Non-pigmented ciliary epithelial cell (primary cell): ENCODE data around the genes MRNIP and FLT4.

GRCh38 chr5:179775786-179776343 lies 17.9 kb upstream of the LTC4S start:
- RRBS: no CpG with 5 or more reads among the region's 8 CpGs

DNA sequence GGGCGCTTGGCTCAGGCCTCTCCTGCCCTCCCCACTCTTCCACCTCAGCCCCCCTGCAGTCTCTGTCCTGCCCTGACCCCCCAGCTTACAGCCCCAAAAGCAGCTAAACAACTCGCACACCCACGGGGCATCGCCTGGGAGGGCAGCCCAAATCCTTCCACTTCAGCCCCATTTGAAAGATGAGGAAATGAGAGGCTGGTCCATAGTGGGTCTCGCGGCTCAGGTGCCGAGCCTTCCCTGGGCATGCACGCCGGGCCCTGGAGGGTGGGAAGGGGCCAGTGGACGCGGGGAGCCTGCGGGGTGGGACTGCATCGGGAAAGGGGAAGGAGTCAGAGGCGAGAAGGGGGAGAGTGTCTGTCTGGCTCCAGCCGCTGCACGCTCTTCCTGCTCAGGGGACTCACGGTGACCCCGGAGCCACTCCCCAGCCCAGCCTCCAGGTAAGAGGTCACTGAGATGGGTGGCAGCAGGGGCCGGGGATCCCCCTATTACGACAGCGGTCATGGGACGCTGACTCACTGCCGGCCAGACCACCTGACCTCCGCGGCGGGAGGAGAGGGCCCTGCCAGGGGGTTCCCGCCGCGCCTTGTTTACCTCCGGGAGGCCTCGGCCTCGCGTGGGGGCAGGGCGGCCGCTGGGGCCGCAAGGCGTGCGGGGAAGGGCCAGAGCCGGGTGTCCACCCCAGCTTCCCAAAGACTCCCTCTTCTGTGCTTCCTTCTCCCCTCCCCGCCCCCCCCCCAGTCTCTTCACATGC lies 1.9 kb upstream of the SQSTM1 start:
- RRBS: under 1% methylated on average over 18 of the region's 40 CpGs

- RRBS: no CpG with 5 or more reads among the region's 14 CpGs
These were observed 5.0 kb downstream of the SQSTM1 start for GRCh38 chr5:179825557-179826283.

- RRBS: no CpG with 5 or more reads among the region's 5 CpGs
These were observed 5.8 kb downstream of the MRNIP start for GRCh38 chr5:179852768-179853187.

GRCh38 chr5:179858719-179859632 lies at the start of gene MRNIP:
TSS of gene MRNIP (minus strand) at chr5:179858817.
- RRBS: 2% methylated on average over 15 of the region's 84 CpGs

DNA sequence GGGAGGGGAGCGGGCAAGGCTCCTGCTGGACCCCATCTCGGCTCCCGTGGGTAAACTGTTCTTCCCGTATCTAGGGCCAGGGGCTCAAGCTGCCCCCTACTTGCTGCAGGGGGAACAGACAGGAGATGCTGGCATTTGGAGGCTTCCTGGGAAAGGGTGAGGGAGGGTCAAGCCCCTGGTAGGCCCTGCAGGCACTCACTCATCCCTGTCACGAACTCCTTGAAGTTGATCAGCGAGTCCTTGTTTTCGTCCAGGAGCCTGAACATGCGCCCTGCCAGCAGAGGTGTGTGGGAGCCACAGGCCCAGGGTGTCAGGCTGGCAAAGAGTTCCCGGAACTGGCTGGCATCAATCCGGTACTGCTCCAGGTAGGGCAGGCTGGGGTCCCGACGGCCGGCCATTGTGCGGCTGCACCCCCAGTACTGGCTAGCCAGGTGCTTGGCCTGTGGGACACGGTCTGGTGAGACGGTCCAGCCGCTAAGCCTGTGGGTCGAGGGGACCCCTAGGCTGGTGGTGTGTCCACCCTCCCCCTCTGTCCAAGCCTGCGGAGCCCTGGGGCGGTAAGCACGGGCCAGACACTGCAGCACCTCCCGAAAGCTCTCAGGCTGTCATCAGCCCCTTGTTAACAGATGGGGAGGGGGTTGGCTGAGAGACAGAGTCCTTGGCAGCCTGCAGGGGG lies 11.6 kb upstream of the MRNIP start:
- RRBS: no CpG with 5 or more reads among the region's 22 CpGs

DNA sequence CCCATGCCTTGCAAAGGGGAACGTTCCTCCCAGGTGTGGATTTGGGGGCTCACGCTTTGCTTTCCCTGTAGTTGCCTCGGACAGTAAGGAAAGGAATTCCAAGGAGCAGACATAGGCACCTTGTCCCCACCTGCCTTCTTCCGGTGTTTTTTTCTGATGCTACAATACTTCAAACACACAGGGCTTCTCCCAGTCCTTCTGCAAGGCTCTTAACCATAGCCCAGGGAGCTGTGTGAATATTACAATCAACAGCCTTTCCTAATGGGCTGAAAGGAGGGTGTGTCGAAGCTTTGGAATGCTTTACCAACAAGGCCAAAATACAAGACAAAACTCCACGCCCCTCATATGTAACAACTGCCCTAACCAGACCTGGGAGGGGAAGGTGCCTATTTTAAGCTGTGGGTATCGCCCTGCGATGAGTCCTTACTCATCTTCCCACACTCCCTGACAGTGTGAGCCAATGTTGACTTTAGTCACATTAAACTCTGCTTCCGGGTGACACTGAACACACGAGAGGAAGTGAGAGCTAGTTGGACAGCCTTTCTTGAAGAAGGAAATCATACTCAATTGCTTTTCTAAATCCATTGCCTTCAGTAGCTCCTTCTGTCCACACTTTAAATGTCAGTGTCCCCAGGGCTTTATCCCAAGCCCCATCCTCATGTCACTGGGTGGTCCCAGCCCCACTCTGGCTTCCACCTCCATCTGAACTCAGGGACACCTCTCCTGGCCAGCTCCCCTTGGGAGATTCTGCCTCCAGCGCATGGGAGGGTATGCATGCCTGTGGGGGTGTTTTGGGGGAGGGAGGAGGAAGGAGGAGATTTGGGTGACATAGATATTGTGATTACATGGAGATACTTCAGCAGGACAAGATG lies 6.4 kb upstream of the TBC1D9B start:
- RRBS: no CpG with 5 or more reads among the region's 11 CpGs

- RRBS: no CpG with 5 or more reads among the region's 3 CpGs
These were observed 62.6 kb upstream of the TBC1D9B start for GRCh38 chr5:179970229-179970765.

- RRBS: no CpG with 5 or more reads among the region's 6 CpGs
These were observed 22.1 kb upstream of the RNF130 start for GRCh38 chr5:180093655-180094113.

DNA sequence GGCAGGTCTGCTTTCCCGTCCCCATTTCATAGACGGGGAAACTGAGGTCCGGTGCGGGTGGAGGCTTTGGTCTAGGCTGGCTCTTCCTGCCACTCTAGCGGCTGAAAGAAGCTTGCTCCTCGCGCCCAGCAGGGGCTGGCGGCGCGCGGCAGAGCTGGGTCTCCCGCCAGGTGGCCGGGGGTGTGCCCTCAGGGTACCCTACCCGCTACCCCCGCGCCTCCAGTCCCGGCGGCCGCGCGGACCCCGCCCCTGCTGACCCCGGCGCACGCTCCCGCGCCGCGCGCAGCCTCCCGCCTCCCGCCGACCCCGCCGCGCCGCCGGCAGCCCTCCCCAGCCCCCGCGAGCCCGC lies 404 bp downstream of the RASGEF1C start:
- RRBS: 2% methylated on average over 24 of the region's 41 CpGs

DNA sequence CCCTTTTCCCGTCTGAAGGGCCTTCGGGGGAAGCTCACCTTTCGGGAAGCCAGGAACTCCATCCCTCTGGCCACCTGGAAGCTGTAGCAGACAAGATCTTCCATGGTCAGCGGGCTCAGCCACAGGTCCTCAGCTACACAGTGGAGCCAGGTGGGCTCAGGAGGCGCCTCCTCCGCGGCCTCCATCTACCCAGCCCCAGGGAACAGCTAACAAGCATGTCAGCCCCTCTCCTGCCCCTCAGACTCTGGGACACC lies 25.5 kb upstream of the SCGB3A1 start:
- RRBS: no CpG with 5 or more reads among the region's 7 CpGs

- RRBS: 2% methylated on average over 62 of the region's 79 CpGs
These were observed at the start of gene FLT4 for GRCh38 chr5:180649400-180650088. TSS of gene FLT4 (minus strand) at chr5:180649600.

- RRBS: no CpG with 5 or more reads among the region's 9 CpGs
These were observed 15.5 kb downstream of the MGAT1 start for GRCh38 chr5:180787056-180787530.

- RRBS: no CpG with 5 or more reads among the region's 8 CpGs
These were observed 14.5 kb downstream of the MGAT1 start for GRCh38 chr5:180788176-180788392.

GRCh38 chr5:180813283-180813961 lies 10.8 kb upstream of the MGAT1 start:
- RRBS: no CpG with 5 or more reads among the region's 5 CpGs

GRCh38 chr5:180866247-180867005 lies 5.3 kb upstream of the ZFP62 start:
- RRBS: no CpG with 5 or more reads among the region's 5 CpGs

DNA sequence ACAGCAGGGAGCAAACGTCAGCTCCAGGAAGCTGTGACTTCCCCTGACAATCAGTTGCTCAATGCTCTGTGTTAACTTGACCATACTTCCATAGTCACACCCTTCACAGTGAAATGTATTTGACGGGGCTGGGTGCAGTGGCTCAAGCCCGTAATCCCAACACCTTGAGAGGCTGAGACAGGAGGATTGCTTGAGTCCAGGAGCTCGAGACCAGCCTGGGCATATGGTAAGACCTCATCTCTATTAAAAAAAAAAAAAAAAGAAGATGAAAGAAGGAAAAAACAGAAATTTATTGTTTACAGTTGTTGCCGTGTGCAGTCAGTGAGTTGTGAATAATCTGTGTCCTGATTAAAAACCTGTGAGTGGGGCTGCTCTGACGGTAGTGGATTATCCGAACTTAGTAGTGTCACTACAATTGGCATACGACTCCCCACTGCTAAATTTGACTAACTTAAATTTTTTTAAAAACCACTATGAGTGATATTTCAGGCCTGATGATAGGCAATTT lies 10.6 kb downstream of the BTNL8 start:
- RRBS: no CpG with 5 or more reads among the region's 8 CpGs

DNA sequence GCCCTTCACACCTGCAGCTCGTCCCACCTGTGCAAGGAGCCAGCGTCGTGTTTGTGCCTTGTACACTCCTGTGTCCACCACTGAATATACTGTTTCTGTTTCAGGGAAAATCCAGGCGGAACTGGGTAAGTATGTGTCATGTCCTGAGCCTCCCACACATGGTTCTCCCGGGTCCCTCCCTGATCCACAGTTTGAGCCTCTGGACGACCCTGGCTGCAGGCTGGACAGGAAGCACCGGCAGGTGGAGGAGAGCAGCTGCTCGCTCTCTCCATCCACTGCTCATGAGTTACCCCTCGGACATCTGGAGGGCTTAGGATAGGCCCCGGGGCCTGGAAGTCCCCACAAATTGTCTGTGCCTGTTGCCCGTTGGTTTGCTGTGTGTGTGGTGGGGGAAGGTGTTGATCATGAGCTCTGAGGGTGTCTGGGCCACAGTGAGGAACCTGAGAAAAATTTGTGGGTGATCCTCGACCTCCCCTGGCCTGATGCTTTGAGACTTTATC lies 40.3 kb upstream of the BTNL3 start:
- RRBS: no CpG with 5 or more reads among the region's 12 CpGs

DNA sequence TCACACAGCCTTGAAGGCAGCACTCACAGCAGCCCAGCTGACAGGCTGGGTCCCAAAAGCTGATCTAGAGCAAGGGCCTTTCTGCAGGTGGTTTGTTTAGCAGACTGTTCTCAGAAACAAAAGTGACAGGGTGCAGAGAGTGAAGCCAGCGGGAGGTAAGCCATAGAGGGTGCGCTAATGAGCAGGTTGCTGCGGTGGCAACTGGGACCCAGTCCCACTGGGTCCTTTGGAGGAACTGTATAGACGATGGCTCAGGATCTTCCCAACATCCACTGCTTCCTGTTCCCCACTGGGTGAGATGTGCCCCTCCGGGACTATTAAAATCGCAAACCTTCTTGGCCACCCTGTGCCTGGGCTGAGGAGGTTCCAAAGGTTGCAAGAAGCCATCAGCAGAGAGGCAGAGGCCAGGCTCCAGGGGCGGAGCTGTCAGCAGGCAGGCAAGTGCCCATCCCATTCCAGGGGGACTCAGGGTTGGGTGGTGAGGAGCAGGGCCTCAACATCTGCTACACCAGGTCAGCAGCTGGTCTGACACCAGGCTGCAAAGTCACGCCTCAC lies 2.1 kb downstream of the BTNL3 start:
- RRBS: no CpG with 5 or more reads among the region's 8 CpGs

- RRBS: no CpG with 5 or more reads among the region's 22 CpGs
These were observed 30.0 kb downstream of the BTNL9 start for GRCh38 chr5:181070048-181070529.